Mucosa of descending colon (tissue), 1 donor: ENCODE measurements around the gene F3.

DNA sequence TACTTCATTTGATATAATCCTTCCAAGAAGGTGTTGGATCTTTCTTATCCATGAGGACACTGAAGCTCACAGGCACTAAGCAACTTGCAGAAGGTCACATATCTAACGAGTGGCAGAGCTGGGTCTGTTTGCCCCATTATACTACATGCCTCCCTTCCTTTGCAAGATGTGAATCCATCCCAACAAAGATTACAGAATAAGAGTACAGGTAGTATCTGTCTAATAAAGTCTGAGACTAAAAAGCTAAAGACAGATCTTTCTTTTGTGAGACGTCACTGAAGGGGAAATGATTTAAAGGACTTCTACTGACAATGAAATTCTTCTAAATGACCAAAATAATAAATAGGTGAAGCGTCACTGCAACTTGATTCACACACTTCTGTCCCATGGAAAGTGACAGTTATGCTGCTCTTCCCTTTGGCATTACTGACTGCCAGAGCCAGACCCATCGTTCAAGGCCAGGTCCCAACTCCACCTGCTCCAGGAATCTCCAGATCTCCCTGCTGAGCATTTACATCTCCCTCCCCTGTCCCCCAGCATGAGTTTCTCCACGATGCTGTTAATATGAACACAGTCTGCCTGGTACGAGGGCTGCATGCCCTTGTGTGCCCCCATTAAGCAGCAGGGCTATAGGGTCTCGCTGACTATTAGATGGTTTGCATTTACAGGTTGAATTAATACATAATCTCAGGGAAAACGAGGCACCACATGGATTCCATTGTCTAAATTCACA is 4.5 kb downstream of the F3 start:
- PRO-cap: no peak

- PRO-cap: no peak
These were observed 1.4 kb downstream of the F3 start for GRCh38 chr1:94540127-94540502.

DNA sequence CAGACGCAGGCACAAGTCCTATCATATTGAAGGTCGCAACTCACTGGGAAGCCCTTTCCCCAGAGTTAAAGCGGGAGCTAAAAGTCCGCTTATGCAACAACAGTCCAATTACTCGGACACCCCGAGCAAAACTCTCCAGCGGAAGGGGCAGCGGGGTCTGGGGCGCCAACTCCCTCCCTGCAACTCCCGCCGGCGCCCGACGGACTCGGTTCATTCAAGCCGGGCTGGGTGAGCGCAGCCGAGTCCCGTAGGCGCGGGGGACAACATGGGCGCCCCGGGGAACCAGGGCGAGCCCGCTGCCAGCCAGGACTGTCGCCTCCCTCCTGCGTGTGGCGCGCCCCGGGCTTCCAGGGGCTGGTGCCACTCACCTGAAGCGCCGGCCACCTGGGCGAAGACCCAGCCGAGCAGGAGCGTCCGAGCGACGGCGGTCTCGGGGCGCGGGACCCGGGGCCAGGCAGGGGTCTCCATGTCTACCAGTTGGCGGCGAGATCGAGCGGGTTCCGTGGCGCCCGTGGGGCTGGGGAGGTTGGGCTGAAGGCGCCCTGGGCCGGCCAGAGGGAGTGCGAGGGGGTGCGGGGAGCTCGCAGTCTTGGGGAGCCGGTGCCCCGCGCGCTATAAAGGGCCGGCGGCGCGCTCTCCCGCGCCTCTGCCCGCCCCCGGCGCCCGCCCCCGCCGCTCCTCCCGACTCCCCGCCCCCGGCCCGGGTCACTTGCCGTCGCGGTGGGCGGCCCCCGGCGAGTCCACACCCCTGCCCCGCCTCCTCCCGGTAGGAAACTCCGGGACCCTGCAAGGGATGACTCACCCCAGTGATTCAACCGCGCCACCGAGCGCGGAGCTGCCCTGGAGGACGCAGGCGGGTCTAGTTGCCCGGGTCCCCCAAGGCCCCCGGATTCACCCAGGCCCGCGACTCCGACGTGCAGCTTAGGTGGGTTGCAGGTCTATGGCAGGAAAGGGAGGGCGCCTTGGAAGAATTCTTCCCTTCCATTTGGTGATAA is at the start of gene F3:
TSS of gene F3 (minus strand) at position 591 of the 995 bp plus-strand sequence.
- PRO-cap: bidirectional peak, plus-strand start at position 814 of the sequence, minus-strand start at position 648 of the sequence

DNA sequence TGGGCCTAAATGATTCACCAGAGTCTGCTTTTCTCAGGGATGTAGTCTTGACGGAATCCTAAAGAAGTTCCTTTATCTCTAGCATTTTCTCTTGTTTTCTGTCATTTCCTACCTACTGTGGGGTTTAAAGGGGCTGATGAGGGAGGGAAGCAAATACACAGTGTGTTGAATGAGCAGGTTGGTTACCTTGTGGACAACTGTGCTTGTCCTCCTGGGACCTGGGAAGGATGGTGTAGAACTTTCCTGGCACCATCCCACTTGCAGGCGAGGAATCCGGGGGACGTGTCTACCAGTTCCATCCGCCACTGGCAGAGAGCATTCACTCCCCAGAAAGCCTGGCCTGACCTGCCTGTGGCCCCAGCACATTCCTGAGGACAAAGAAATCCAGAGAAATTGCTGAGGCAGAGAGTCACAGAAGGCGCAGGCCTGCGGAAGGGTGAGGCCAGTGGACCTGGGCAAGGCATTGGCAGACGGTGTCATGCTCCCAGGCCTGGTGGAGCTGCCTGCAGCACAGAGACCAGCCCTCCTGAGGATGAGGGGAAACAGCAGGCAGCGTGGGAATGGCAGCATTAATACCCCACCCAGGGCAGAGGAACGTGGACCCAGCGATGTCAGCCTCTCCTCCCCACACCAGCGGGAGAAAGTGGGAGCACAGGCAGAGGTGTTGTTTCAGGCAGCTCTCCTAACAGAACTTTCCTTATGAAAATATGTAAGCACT is 81.1 kb upstream of the F3 start:
- PRO-cap: no peak

- PRO-cap: bidirectional peak, plus-strand start at chr1:94676996, minus-strand start at chr1:94676861
These were observed 135.2 kb upstream of the F3 start for GRCh38 chr1:94676784-94677080.

DNA sequence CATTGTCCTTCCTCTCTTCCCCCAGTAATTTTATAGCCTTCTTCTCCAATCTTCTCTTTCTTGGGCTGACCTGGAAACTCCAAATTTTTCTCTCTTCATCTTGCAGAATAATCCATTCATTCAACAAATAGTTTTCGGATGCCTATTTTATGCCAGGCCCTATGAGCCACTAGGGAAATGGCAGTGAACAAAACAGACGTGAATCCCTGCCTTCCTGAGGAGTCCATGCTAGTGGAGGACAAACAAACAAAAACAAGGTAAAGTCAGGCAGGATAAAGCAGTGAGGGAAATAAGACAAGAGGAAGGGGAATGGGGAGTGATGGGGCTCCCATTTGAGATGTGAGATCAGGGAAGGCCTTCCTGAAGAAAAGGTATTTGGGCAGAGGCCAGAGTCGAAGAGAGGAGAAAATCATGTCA is 108.9 kb upstream of the SLC44A3 start:
- PRO-cap: no peak

- PRO-cap: no peak
These were observed 99.1 kb upstream of the SLC44A3 start for GRCh38 chr1:94720964-94721647.

DNA sequence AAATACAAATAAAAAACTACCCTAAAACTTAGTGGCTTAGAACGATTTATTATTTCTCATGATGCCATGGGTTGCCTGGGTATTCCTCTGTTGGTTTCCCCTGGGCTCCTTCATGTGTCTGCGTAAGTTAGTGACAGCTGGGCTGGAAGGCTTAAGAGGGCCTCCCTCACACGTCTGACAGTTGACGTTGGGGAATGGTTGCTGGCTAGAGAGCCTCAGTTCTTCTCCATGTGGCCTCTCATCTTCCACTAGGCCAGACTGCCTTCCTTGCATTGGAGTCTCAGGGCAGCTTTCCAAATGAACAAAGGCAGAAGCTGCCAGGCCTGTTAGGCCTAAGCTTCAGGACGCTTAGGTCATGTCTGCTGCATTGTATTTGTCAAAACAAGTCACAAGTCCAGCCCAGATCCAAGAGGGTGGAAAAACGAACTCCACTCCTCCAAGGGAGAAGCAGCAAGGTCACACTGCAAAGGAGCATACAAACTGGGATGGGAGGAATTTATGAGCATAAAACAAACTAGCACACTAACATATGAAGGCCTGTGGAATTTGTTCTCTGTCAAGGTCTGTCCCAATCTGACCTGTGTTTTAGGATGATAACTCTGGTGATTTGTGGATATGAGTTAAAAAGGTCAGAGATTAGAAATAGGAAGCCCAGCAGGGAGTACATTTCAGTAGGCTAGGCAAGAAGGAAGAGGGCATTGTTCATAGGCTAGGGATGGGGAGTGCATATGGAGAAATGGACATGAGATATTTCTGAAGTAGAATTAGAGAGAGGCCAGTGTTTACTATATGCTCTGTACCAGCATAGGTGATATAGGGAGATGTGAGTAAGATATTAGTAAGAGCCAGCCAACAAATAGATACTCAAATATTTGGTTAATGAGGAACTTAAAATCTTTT is 29.0 kb upstream of the CNN3 start:
- PRO-cap: no peak

DNA sequence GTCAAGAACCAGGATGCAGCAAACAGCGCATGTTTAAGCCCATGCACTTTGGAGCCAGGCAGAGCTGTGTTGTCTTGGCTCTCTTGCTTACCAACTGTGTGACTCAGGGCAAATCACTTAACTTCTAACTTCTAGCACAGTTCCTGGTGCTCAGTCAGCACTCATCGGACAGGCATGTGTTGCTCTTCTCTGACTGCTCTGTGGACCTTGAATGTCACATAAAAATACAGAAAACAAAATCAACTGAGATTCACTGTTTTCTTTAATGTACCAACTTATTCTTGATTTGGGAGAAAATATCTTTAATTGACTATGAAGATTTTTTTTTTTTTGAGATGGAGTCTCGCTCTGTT is 56.5 kb upstream of the CNN3 start:
- PRO-cap: bidirectional peak, plus-strand start at position 153 of the sequence, minus-strand start at position 96 of the sequence

DNA sequence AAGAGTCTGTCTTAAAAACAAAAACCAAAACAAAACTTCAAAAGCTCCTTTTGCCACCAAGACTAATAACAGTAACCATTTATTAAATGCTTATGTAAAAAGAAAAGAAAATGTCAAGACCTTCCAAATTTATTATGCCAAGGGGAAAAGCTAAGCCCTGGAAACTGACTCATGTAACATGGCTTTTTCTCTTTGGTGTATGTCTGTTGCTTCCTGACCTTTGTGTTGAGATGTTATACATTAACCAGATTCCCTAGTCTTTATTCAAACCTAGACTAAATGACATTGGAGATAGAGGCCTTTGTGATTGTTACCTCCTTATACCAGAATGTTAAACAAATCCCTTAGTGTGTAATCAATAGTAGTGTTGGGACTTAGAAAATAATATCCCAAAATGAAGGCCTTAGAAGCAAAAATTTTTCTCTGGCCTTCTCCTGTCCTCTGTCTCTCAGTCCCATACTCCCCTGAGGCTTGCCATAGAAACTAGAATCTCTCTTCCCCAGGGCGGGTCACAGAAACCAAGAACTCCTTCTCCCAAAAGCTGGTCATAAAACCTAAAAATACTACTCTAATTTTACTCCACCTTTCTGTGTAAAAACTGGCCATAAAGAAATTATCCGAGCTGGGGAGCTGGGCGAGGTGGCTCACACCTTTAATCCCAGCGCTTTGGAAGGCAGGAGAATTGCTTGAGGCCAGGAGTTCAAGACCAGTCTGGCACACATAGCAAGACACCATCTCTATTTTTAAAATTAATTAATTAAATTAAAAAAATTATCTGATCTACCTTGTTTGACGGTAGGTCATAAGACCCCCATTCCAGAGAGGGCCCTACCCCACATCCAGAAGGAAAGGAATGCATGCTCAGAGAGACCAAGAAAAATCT is 3.2 kb downstream of the ALG14 start:
- PRO-cap: unidirectional peak, minus-strand start at position 194 of the sequence

- PRO-cap: no peak
These were observed 3.2 kb upstream of the RWDD3 start for GRCh38 chr1:95230785-95231267.

- PRO-cap: no peak
These were observed 13.7 kb downstream of the RWDD3 start for GRCh38 chr1:95247590-95248137.

DNA sequence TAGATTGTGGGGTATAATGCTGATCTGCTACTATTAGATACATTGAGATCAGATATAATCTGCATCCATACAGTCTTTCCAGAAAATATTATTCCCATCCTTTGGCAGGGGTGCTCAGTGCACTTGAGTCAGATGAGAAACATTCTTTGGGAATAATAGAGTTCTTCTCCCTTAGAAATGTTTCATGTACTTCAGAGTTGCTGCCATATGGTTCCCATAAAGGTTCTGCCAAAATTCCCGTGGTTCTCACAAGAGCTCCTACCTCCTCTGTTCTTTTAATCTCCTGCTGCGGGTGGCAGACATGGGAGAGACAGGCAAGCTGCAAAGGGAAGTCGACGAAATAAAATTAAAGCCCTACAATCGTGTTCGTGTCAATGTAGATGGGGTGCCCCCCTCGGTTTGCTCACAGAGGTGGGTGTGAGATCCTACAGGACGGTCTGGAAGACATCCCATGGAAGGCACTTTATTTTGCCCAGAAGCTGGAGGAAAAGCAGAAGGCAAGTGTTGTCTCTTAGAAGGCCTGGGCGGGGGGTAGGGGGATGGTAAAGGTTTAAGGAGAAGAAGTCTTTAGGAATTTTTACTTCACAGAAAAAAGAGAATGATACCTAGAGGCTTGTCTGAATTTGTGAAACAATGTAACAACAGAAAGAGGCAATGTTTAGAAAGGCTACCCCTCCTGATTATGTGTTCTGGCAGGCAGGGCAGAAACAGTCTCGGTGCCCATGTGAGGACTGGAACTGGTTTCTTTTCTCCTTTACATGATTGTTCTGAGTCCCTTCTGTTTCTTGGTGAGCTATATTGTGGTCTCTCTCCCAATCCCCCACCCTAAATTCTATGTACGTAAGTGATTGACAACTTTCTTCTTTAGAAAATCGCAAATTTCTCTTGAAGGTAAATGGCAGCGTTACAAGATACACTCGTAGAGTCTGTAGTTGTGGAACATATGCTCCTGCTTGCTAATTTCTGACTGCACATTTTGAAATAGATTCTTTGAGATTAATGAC is 276.2 kb downstream of the RWDD3 start:
- PRO-cap: no peak

GRCh38 chr1:97129481-97130083 is 408.0 kb downstream of the PTBP2 start:
- PRO-cap: no peak

DNA sequence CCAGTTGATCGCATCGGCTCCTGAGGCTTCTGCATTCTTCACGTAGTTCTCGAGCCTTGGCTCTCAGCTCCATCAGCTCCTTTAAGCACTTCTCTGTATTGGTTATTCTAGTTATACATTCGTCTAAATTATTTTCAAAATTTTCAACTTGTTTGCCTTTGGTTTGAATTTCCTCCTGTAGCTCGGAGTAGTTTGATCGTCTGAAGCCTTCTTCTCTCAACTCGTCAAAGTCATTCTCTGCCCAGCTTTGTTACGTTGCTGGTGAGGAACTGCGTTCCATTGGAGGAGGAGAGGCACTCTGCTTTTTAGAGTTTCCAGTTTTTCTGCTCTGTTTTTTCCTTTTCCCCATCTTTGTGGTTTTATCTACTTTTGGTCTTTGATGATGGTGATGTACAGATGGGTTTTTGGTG is 565.1 kb downstream of the PTBP2 start:
- PRO-cap: no peak

- PRO-cap: no peak
These were observed 262.0 kb downstream of the DPYD start for GRCh38 chr1:97658571-97659502.

- PRO-cap: no peak
These were observed 96.0 kb downstream of the DPYD start for GRCh38 chr1:97824846-97825289.

- PRO-cap: no peak
These were observed 47.8 kb downstream of the DPYD start for GRCh38 chr1:97873017-97873486.

DNA sequence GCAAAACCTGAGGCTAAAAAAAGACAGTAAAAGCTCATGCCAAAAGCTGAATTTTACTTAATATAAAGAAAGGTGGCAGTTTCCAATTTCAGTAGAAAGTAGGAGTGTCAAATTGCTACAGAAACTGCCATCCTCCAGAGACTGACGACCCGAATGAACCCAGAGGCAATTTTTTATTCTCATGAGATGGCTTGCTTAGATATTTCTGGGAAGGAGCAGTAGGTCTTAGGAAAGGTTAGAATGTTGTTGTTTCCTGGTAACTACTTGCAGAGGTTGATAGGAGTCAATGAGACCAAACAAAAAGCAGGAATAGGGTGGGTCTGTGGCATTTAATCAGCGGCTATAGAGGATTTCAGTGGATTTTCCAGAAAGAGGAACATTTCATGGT is 111.4 kb upstream of the PALMD start:
- PRO-cap: no peak

DNA sequence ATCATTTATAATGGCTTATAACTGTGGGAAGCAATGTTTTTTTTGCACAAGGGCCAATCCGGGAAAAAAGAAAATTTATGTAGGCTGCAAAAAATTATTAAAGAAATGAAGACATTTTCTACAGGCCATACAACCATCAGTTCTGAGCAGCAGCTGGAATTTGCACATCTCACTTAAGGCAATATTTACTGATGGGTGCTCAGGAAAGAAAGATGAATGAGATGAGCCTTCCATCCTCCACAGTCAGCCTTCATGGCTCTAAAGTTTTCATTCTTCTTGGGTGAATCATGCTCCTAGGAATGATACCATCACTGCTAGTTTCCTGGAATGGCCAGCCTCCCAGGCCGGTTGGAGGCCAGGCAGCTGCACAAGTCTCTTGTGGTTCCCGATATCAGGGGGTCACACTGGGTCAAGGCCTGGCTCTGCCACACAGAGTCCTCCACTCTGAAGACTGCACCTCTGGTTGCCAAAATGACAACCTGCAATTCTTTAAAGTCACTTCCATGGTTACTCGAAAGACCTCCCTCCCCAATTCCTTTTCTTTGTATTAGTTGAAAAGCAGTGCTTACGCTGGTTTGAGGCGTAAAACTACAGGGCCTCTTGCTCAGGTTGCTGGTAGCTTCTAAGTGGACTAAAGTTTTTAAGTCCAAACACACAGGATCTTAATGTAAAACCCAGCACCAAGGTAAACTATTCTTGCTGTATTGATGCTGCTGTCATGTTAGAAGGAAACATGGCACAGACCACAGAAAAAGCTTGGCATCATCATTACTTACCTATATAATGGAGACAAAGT is 46.2 kb upstream of the PALMD start:
- PRO-cap: no peak